Islet of Langerhans (tissue), 1 donor: ENCODE data around the gene GSTT2B.

DNA sequence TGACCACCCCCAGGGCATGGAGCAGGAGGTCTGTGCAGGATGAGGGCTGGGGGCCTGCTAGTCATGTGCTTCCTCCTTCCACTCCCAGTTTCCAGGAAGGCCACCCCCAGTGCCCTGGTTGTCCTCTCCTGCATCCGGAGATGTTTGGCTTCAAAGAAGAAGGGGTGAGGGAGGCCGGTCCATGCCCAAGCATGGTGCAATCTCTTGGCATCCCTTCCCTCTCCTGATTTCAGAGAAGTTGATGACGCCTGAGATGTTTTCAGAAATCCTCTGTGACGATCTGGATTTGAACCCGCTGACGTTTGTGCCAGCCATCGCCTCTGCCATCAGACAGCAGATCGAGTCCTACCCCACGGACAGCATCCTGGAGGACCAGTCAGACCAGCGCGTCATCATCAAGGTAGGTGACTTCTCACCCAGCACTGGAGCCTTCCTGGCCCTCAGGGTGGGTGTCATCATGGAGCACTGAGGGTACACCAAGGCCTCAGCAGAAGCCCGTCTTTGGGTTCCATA, 22.2 kb downstream of the DERL3 start:
- RRBS = 80% methylated on average over 1 of the region's 12 CpGs

- RRBS = no CpG with 5 or more reads among the region's 15 CpGs
Observed at GRCh38 chr22:23837845-23838376, 895 bp downstream of the DERL3 start.

DNA sequence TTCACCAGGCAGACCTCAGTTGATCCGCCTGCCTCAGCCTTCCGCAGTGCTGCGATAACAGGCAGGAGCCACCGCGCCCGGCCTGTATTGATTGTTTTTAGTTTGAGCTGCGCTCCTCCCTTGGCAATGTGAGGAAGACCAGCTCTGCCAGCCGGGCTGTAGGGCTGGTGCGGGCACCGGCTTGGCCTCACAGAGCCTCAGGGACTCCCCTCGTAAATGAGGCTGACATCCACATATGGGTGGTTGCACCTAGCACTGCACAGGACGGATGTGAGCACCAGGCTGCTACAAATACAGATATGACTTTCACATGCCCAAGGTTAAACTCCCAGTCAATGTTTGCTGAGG, 7.5 kb upstream of the SLC2A11 start:
- RRBS = 11% methylated on average over 3 of the region's 12 CpGs

GRCh38 chr22:23893847-23894341, 289 bp upstream of the MIF start:
- RRBS = 4% methylated on average over 12 of the region's 37 CpGs

- RRBS = no CpG with 5 or more reads among the region's 4 CpGs
Observed at GRCh38 chr22:23909265-23909677, 15.1 kb downstream of the MIF start.

GRCh38 chr22:23924931-23925626, 30.9 kb downstream of the MIF start:
- RRBS = no CpG with 5 or more reads among the region's 6 CpGs

GRCh38 chr22:23929122-23929877, 31.7 kb downstream of the GSTT2B start:
- RRBS = no CpG with 5 or more reads among the region's 8 CpGs

- RRBS = no CpG with 5 or more reads among the region's 29 CpGs
Observed at GRCh38 chr22:23961099-23961536, at the start of gene GSTT2B. TSS of gene GSTT2B (minus strand) at chr22:23961195.

DNA sequence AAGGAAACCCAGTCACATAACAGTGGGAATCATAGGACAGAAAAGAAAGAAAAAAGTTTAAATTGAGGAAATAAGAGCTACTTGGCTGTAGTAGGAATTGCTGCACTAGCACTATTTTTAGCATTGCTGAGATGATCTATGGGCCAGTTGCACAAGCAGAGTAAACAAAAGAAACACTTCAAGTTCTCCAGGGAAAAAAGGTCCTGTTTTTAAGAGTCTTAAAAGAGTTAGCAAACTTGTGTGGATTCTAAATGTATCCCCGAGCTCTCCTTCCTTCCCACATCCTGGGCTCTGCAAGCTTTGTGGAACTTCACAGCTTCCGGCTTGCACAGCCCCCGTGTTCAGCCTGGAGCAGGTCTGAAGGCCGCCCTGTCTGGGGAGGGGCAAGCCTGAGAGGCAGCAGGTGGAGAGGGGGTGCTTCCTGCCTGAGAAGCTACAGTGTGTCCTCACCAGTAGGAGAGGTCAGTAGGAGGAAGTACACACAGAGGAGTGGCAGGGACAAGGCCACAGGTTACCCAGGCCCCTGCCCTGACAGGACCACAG, 35.1 kb upstream of the SUSD2 start:
- RRBS = no CpG with 5 or more reads among the region's 4 CpGs

- RRBS = no CpG with 5 or more reads among the region's 7 CpGs
Observed at GRCh38 chr22:24154033-24154474, 27.2 kb upstream of the SUSD2 start.

- RRBS = no CpG with 5 or more reads among the region's 26 CpGs
Observed at GRCh38 chr22:24183169-24183962, 2.1 kb downstream of the SUSD2 start.

DNA sequence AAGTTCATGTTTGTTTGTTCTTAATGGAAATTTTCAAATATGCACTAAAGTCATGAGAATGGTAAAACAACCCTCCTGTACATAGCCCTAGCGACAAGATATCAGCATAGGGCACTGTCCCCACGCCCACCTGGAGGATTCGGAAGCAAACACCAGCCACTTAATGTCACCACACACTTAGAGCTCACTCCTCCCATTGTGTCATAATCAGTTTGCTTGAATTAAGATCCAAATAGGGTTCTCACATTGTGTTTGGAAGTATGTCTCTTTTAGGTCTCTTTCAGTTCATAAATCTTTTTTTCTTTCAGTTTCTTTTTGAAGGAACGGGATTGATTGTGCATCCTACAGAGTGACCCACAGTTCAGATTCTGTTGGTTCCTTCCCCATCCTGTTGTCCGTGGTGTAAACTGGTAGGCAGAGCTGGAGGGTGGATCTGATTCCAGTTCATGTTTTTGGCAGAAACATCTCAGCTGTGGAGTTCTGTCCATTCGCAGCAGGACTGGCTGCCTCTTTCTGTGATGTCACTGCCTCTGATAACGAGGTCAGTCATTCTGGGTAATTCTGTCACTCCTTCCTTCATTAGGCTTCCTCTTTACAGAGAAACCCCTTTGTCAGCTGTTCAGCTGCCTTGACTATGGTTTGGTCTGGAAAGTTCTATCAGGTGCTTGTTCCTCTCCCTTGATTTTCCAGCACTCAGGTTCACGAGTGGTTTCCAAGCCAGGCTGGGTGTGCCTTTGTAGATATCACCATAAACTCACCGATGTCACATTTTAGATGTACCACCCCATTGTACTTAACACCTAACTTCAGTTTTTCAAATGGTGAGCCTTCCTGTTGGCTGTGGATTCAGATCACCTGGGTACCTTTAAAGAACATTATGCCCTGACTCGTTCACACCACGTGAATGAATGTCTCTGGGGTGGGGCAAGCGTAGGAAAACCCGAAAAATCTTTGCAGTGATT, 26.2 kb upstream of the ADORA2A start:
- RRBS = no CpG with 5 or more reads among the region's 13 CpGs

GRCh38 chr22:24402858-24403470, 24.4 kb upstream of the ADORA2A start:
- RRBS = no CpG with 5 or more reads among the region's 5 CpGs

GRCh38 chr22:24428643-24429828, 1.6 kb downstream of the ADORA2A start:
- RRBS = no CpG with 5 or more reads among the region's 20 CpGs

GRCh38 chr22:24507737-24508203, 12.6 kb downstream of the UPB1 start:
- RRBS = no CpG with 5 or more reads among the region's 8 CpGs

DNA sequence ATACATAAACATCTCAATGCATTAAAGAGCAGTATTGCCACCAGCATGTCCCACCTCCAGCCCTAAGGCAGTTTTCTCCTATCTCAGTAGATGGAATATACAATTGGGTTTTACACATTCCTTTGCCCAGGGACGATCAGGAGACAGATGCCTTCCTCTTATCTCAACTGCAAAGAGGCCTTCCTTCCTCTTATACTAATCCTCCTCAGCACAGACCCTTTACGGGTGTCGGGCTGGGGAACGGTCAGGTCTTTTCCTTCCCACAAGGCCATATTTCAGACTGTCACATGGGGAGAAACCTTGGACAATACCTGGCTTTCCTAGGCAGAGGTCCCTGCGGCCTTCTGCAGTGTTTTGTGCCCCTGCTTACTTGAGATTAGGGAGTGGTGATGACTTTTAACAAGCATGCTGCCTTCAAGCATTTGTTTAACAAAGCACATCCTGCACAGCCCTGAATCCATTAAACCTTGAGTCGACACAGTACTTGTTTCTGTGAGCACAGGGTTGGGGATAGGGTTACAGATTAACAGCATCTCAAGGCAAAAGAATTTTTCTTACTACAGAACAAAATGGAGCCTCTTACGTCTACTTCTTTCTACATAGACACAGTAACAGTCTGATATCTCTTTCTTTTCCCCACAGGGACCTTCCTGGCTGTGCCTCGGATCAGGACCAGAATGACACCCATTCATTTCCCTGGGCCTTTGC, 27.9 kb downstream of the GGT1 start:
- RRBS = no CpG with 5 or more reads among the region's 8 CpGs

GRCh38 chr22:24660627-24660982, 57.6 kb downstream of the GGT1 start:
- RRBS = no CpG with 5 or more reads among the region's 13 CpGs

- RRBS = no CpG with 5 or more reads among the region's 9 CpGs
Observed at GRCh38 chr22:24943019-24943546, 3.4 kb downstream of the LHFPL7 start.

DNA sequence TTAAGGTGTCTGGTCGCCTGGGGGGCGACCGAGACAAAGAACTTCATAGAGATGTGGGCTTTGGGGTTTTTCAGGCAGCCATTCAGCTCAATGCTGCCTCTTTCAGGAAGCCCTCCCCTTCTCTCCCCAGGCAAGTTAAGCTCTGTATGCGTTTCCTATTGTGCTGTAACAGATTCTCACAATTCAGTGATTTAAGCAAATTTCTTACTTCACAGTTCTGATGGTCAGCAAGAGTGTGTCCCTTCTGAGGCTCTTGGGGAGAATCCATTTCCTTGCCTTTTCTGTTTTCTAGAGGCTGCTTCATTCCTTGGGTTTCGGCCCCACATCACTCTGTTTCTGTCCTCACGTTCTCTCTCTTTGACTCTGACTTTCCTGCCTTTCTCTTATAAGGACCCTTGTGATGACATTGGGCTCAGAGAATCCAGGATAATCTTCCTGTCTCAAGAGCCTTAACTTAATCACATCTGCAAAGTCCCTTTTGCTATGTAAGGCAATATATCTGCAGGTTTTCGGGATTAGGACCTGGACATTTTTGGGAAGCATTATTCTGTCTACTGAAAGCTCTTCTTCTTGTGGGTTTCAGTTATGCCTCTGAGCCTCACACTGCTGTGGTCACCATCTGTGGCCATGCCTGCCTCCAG, 54.1 kb downstream of the KIAA1671 start:
- RRBS = no CpG with 5 or more reads among the region's 7 CpGs

DNA sequence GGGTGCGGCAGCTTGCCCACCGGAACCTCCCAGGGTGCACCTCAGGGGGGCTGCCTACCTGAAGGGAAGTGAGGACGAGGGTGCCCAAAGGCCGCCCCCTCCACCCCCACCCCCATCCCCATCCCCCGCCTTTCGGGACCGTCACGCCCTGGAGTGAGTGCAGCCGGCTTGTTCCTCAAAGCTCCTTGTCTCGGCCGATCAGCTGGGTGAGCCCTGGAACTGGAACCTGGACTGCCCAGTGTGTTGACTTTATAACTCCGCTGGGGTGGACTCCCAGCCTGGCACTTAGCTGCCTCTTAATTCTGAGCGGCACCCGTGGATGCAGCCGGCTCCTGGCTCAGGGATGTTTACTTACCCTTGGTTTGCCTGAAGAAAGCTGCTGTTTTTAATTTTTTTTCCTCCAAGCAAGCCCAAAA, 88.0 kb upstream of the CRYBB3 start:
- RRBS = 4% methylated on average over 2 of the region's 15 CpGs